Sigmoid colon (tissue), 4 donors: ENCODE measurements around a stretch of chr5.

- PRO-cap = no peak
- RAMPAGE, long total RNA, 4 experiments = no peak in any of the 4 experiments
Observed at GRCh38 chr5:179912022-179912712, 4.5 kb upstream of the TBC1D9B start.

- PRO-cap = no peak
- RAMPAGE, long total RNA, 4 experiments = no peak in any of the 4 experiments
Observed at GRCh38 chr5:179970229-179970765, 62.6 kb upstream of the TBC1D9B start.

- PRO-cap = no peak
- RAMPAGE, long total RNA, 4 experiments = no peak in any of the 4 experiments
Observed at GRCh38 chr5:180083015-180083846, 11.7 kb upstream of the RNF130 start.

- PRO-cap = no peak
- RAMPAGE, long total RNA, 4 experiments = no peak in any of the 4 experiments
Observed at GRCh38 chr5:180085772-180086227, 14.2 kb upstream of the RNF130 start.

- PRO-cap = no peak
- RAMPAGE, long total RNA, 4 experiments = no peak in any of the 4 experiments
Observed at GRCh38 chr5:180791178-180791861, 11.3 kb downstream of the MGAT1 start.

DNA sequence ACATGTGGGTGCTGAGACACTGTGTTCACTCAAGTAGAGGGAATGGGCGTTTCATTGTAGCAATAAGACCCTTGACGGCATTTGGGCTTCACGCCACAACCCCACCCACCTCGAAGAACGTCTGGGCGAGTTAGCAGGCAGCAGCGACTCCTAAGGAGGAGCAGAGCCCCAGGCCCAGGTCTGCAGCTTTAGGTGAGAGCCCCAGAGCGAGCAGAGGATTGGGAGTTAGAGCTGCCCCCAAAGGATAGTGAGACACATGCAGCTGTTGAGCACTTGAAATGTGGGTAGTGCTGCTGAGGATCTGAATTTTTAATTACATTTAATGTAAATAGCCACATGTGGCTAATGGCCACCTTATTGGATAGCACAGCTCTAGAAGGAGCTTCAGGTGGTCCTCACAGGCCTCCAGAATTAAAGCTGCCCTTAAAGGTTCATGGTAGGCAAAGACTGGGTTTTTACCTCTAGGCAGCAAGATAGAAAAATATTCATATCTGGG is 1.7 kb upstream of the ZFP62 start:
- PRO-cap = no peak
- RAMPAGE, long total RNA, 4 experiments = no peak in any of the 4 experiments

DNA sequence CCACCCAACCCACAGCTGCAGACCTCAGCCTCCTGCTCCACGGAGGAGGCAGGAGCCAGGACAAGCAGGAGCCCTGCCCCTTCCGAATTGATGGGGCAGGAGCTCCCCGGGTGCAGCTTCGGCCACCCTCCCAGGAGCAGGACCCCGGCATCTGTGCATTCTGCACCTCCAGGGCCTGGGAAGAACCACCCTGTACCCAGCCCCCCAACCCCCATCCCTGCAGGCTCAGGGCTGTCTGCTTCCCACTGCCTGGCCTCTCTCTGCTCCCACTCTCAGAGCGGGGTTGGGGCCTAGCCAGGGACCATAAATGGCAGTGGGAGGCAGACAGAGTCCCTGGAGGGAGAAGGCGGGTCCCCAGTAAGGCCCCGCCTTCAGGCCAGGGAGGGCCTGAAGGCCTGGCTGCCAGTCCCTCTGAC is 2.9 kb upstream of the BTNL9 start:
- PRO-cap = no peak
- RAMPAGE, long total RNA, 4 experiments = no peak in any of the 4 experiments

- PRO-cap = no peak
- RAMPAGE, long total RNA, 4 experiments = no peak in any of the 4 experiments
Observed at GRCh38 chr5:181052328-181053640, 12.7 kb downstream of the BTNL9 start.

DNA sequence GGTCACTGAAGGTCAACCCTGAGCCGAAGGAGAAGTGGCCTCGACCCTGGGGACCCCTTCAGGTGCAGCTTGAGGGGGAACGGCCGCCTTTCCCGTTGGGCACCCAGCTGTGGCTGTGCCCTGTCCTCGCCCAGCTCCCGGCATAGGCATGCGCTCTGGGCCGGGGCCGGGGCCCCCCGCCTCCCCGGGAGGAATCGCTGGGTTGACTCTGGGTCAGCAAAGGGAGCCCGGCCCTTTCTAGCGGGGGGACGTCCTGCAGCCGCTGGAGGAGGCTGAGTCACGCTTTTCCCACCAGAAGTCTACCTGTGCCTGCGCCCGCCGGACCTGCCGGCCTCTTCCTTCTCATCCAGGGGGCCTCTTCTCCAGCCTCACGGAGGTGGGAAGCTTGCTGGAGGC is 3.1 kb upstream of the RACK1 start:
- PRO-cap = no peak
- RAMPAGE, long total RNA, 4 experiments = no peak in any of the 4 experiments

- PRO-cap = no peak
- RAMPAGE, long total RNA, 4 experiments = no peak in any of the 4 experiments
Observed at GRCh38 chr5:181263376-181264136, 2.6 kb upstream of the TRIM52 start.

GRCh38 chr5:181265053-181265517 is 4.1 kb upstream of the TRIM52 start:
- PRO-cap = no peak
- RAMPAGE, long total RNA, 4 experiments = no peak in any of the 4 experiments